ENCODE measurements around the genes BTG2 and OPTC.

GRCh38 chr1:202576737-202577251, 133.5 kb downstream of the SYT2 start:
- PRO-cap = no peak

DNA sequence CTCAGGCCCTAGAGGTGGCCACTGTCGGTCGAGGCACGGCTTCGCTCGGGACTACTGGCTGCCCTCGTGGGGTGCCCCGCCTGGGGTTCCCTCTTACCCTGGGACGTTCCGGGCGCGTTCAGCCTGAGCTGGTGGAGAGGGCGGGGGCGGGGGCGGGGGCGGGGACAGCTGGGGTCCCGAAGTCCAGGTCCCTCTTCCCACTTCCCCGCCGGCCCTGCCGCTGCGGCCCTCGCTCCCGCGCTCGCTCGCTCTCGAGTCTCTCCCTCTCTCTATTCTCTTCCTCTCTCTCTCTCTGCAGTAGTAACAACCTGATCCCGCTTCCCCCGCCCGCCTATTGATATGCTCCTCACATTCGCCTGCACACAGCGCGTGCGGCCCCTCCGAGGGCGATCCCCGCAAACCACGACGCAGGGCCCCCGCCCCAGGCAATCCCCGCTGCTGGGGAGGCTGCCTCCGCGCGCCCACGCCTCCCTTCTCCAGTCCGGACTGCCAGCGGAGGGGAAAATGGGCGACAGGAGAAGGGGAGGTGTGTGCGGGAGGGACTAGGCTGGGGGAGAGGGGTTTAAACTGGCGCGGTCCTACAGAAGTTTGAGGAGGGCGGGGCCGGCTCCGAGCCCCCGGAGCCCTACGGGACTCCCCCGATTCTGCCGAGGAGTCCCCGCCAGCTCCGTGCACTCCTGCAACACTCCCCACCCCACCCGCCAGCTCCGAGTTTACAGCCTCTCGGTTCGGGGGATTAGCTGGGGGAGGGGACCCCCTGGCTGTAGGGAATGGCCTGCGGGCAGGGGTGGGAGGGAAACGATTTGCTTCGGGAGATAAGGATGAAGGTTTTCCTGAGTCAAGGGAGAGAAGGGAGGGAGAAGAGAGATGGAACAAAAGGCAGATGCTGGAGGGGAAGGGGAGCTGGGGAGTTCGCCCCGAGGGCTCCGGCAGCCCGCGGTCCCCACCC, 66.8 kb downstream of the SYT2 start:
- PRO-cap = no peak

DNA sequence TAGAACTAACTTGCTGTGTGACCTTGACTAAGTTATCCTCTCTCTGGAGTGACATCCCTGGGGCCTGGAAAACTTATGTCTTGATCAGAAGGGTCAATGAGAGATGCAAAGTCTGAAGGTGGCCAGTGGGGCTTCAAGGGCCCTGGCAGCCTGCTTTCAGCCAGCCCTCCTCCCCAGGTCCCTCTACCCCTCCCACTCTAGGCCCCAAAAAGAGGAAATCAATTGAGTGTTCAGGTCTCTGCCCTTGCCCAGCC, 56.5 kb downstream of the SYT2 start:
- PRO-cap = unidirectional peak, minus-strand start at position 192 of the sequence

GRCh38 chr1:202733251-202733954, 23.1 kb upstream of the SYT2 start:
- PRO-cap = no peak

- PRO-cap = no peak
These were observed 44.4 kb downstream of the KDM5B start for GRCh38 chr1:202763771-202764321.

GRCh38 chr1:202862660-202863107, 26.3 kb downstream of the RABIF start:
- PRO-cap = no peak

- PRO-cap = no peak
These were observed 1.5 kb upstream of the TMEM183A start for GRCh38 chr1:203005607-203006045.

GRCh38 chr1:203026914-203027275, 604 bp downstream of the PPFIA4 start:
- PRO-cap = no peak

DNA sequence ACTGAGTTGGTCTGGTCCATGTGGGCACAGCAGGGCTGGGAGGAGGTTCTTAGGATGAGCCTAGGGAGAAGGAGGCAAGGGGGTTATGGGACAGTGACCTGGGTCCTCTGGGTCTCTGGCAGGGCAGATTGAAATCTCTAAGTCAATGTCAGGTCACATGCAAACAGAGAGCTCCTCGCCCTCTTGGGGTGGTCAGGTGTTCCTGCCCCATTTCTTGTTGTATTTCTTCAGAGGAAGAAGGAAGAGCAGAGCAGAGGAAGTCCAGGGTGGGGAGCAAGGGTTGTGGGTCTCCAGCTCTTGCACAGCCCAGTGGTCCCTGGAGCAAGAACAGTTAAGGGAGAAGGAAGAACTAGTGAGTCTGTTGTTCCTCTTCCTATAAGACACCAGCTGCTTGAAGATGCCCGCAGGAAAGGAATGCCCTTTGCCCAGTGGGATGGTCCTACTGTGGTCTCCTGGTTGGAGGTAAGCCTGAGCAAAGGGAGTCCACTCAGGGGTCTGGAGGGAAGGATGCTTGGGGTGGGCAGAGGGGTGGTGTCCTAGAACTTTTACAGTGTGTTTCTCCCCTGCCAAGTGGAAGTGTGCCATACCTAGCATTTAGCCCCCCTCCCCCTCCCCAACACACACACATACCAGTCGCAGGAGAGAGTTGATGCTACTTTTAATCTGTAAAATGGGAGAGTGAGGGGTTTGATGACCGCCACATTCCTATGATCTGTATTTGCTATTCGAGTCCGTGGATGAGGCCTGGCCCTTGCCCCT, 26.2 kb downstream of the MYOG start:
- PRO-cap = no peak

DNA sequence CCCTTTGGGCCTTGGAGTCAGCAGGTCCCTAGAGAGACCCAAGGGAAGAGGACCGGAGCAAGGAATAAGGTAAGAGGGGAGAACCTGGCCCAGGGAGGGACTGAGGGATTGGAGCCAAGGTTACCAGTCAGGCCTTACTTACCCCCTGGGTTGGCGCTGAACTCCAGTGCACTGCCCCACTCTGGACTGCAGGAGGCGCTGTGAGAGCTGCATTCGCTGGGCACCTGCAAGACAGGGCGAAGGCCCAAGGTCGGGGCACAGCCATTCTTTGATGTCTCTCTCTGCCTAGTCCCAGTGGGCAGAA, 1.4 kb downstream of the MYOG start:
- PRO-cap = no peak

DNA sequence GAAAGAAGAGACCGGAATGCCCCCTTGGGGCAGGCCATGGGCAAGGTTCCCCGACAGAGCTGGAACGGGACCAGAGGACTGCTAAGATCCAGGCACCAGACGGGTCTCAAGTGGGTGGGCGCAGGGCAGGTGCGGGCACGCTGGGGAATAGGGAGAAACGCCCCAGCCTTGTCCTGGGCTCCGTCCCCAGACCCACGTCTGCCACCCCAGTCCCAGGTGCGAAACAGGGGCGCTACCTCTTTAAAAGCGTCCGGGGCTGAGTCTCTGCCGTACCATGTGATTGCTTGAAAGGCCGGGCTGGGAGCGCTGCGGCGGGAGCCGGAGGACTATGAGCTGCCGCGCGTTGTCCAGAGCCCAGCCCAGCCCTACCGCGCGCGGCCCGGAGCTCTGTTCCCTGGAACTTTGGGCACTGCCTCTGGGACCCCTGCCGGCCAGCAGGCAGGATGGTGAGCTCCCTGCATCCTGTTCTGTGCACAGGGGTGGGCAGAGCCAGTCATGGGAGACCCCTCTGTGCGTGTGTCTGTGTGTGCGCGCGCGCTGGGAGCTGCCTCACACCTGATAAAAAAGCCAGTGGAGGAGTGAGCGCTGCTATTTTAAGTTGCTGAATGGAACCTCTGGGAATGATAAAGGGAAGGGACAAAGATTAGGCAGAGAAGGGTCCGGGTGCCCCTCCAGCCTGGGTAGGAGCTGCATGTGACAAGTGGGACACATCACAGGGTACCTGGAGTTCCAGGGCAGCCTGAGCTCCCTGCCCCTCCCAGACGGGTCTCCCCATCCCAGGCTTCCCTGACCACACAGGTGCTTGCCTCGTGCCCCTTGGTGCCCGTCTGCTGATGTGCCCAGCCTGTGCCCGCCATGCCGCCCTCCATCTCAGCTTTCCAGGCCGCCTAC, 706 bp downstream of the ADORA1 start:
- PRO-cap = bidirectional peak, plus-strand start at position 329 of the sequence, minus-strand start at position 200 of the sequence

- PRO-cap = bidirectional peak, plus-strand start at chr1:203305519, minus-strand start at chr1:203305315
These were observed at the start of gene BTG2 for GRCh38 chr1:203305434-203305863. Gene BTG2 (plus strand): TSS chr1:203305519.

- PRO-cap = no peak
These were observed 22.3 kb downstream of the FMOD start for GRCh38 chr1:203328302-203329402.

GRCh38 chr1:203442403-203443516, 32.8 kb upstream of the PRELP start:
- PRO-cap = no peak

DNA sequence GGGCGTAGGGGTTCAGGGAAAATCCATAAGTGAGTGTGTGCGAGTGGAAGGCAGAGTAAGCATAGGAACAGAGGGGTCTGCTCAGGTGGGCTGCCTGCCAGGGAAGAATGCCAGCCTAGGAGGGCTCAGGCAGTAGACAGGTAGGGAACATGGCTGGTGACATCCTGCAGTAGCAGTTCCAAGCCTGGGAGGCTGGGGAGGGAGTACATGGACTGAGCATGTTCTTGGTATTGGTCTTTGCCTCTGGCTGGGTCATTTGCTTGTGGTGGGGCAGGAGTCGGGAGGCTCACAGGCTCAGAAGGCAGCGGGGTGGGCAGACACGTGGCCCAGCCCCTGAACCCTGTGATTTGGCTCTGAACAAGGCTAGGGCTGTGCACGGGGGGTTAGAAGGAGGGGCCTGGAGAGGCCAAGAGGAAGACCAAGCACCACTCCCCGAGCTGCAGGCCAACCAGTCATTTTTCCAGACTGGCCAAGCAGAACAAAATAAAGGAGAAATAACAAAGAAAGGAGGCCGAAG, 9.7 kb upstream of the PRELP start:
- PRO-cap = no peak

DNA sequence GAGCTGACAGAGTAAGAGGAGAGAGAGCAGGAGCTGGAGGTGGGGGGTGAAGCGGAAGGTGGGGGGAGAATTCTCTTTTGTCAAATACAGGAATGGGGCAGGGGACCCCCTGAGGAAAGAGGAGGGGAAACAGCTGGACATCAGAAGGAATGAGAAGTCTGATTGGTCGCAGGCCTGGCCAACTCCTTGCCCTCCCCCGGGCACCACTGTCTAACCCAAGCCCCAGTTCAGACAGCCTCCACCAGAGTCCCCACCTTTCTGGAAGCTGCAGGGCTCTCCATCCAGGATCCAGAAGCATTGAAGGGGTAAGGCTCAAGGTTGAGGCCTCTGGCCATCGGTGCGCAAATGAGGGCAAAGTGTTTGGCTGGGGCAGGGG, at the start of gene OPTC:
Gene OPTC, plus strand, starts transcription at position 241 of the 376 bp plus-strand sequence.
- PRO-cap = no peak

DNA sequence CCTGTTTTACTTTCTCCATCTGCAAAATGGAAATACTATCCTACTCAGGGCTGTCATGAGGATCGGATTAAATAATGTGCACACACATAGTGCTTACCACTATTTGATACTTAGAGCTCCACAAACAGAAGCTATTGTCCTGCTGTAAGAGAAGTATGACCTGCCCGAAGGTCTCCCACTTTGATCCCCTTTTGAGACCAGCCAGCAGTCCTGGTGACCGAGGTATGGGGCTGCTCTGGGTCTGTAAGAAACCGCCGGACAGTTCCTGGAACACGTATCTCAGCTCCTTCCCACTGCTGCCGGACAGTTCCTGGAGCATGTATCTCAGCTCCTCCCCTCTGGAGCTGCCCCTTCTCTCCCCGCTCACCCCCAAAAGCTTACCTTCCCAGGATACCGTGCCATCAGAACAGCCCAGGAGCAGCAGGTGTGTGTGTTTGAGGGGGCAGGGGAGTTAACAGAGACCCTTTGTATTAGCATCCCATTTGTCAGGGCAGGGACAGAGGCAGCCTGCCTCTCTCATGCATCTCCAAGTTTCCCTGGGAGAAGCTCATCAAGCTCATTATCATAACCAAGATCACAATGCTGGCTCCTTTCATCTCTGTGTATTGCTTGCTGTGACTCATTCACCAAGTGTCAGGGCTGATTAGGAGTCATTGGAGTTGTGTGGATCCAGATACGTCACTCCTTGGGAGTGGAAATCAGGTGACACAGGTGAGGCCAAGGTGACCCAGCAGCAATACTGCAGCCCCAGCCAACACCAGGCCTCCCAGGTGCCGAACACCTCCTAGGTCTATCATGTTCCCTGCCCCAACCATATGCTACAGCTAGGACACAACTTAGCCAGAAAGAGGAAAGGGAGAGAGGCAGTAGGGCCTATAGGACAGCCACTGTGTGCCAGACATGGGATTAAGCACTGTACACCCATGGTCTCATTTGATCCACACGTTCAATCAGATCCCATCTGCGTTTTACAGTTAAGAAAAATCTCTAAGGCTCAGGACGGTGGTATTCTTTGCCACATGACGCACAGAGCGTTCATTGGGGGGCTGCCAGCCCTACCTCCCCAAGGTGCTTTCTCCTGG, 25.3 kb downstream of the OPTC start:
- PRO-cap = no peak

DNA sequence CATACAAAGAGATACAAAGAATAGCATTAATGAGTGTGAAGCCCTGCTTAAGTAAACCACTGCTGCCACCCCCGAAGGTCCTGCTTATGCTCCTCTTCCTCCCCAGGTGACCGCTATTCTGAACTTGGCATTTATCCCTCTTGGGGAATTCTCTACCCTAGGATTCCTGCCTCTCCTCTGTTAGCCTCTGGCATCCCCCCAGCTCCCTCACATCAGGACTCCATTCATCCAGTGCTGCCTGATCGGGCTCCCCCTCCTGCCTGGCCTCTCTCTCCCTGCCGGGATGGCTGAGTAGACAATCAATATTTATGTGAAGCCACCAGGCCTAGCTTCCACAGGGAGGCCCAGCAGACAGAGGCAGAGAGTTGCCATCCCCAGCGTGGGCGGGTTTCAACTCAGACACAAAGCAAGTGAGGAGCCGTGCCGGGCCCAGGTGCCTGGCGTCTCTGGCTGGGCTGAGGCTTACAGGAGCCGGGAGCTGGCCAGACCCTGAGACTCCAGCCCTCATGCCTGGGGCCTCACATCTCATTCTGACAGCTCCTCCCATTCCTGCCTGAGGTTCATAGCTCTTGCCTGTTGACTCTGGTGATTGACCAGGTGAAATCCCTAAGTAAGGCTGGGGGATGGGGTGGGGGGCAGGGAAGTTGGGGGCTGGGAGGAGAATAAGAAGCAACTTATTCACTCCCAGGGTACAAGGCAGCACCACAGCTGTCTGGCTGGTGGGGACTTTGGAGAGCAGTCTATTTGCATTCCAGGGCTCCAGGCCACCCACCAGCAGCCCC, 34.5 kb upstream of the ATP2B4 start:
- PRO-cap = no peak

DNA sequence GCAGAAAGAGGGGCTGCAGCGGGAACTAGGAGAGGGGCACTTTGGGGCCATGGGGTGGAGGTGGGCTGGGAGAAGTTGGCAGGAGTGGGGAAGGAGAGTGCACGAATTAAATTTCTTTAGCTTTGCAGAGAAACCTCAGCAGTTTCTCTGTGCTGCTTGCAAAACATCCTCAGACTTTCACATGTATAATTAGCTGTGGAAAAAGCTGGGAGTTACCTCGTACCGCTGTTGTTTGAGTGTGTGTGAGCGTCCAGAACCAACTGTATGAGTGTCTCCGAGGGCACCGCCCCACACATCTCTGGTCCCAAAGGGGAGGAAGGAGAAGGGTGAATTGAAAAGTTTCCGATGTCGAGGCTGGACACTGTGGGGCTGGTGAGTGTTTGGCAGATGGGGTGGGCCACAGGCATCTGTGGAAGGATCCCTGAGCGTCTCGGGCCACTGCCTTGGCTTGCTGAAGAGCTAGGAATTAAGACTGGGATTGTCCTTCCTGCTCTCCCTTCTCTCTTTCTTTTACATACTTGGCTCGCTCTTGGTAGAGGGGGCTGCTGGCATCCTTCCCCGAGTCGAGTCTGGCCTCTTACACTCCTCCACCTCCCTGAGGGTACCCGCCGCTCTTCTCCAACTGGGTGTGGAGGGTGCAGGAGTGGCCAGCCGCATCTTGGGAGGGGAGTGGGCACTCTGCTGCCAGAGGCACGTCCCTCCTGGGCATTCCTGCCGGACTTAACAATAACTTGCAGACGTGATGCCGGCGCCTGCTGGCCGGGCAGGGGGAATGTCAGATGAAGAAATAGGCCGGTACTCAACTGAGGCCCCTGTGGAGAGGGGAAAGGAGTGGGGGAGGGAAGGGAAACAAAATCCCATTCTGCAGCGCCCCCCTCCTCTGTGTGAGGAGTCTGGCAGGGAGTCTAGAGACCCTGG, 1.3 kb downstream of the ATP2B4 start:
- PRO-cap = bidirectional peak, plus-strand start at position 228 of the sequence, minus-strand start at position 234 of the sequence; bidirectional peak, plus-strand start at position 334 of the sequence, minus-strand start at position 300 of the sequence; bidirectional peak, plus-strand start at position 736 of the sequence, minus-strand start at position 713 of the sequence

GRCh38 chr1:203754253-203754893, 10.6 kb upstream of the LAX1 start:
- PRO-cap = no peak

All from mucosa of descending colon (tissue), 1 donor.